HT1080 (cell line): ENCODE measurements around a stretch of chr10.

RAMPAGE:
- cytosol, long total RNA, result no peak
- long total RNA, result no peak
- nucleus, long total RNA, result no peak
Measured at GRCh38 chr10:129605927-129606550, 139.0 kb downstream of the MGMT start.

RAMPAGE:
- cytosol, long total RNA, result no peak
- long total RNA, result no peak
- nucleus, long total RNA, result no peak
Measured at GRCh38 chr10:129962594-129963273, 1.3 kb downstream of the EBF3 start.

RAMPAGE:
- cytosol, long total RNA, result no peak
- long total RNA, result no peak
- nucleus, long total RNA, result no peak
Measured at GRCh38 chr10:129964635-129965810, 949 bp upstream of the EBF3 start.

GRCh38 chr10:129969709-129969938, 5.5 kb upstream of the EBF3 start:
RAMPAGE:
- cytosol, long total RNA, result no peak
- long total RNA, result no peak
- nucleus, long total RNA, result no peak

RAMPAGE:
- cytosol, long total RNA, result no peak
- long total RNA, result no peak
- nucleus, long total RNA, result no peak
Measured at GRCh38 chr10:130137687-130138560, 1.7 kb downstream of the GLRX3 start.

DNA sequence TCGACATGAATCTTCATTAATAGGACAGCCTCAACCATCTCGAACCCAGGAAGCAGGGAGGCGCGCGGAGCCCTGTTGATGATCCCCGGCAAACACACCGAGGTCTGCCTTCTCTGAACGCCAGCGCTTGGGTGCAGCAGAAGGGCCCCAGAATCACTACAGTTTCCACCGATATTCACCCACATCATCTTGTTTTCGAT, 563.6 kb downstream of the TCERG1L start:
RAMPAGE:
- cytosol, long total RNA, result no peak
- long total RNA, result no peak
- nucleus, long total RNA, result no peak

DNA sequence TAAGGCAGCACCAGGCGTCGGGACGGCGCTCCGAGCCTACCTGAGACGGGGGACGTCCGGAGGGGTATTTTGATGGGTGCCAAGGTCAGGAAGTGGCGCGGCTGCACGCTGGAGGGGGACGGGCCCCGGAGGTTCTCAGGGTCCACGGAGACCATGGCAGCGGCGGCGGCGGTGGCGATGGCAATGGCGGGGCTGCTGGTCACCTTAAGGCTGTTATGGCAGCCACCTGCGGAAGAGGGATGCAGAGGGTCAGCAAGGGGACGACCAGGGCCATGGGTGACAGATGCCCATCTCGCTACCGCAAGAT, 51.3 kb downstream of the TCERG1L start:
RAMPAGE:
- cytosol, long total RNA, result no peak
- long total RNA, result no peak
- nucleus, long total RNA, result no peak

RAMPAGE:
- cytosol, long total RNA, result no peak
- long total RNA, result no peak
- nucleus, long total RNA, result no peak
Measured at GRCh38 chr10:131760233-131760566, 140.6 kb upstream of the PPP2R2D start.

DNA sequence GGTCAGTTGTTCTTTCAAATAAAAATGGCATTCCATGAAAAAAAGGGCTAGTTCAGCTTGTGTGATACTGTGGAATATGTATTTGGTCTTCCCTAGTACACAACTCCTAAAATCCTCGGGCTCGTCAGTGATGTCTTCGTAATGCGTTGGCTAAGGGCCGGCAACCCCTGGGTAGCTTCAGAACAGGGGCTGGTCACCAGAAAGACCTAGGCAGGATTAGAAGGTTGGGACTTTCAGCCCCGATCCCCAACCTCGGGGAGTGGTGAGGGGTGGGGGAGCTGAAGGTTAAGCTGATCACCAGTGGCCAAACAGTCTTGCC, 9.7 kb downstream of the PPP2R2D start:
RAMPAGE:
- cytosol, long total RNA, result no peak
- long total RNA, result no peak
- nucleus, long total RNA, result no peak

DNA sequence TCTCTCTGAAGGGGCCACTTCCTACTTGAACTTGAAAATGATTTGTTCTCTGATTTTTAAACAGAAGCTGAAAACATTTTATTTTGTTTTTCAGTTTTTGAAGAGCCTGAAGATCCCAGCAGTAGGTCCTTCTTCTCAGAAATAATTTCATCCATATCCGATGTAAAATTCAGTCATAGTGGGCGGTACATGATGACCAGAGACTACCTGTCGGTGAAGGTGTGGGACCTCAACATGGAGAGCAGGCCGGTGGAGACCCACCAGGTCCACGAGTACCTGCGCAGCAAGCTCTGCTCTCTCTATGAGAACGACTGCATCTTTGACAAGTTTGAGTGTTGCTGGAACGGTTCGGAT, 34.3 kb downstream of the BNIP3 start:
RAMPAGE:
- cytosol, long total RNA, result no peak
- long total RNA, result no peak
- nucleus, long total RNA, result no peak

DNA sequence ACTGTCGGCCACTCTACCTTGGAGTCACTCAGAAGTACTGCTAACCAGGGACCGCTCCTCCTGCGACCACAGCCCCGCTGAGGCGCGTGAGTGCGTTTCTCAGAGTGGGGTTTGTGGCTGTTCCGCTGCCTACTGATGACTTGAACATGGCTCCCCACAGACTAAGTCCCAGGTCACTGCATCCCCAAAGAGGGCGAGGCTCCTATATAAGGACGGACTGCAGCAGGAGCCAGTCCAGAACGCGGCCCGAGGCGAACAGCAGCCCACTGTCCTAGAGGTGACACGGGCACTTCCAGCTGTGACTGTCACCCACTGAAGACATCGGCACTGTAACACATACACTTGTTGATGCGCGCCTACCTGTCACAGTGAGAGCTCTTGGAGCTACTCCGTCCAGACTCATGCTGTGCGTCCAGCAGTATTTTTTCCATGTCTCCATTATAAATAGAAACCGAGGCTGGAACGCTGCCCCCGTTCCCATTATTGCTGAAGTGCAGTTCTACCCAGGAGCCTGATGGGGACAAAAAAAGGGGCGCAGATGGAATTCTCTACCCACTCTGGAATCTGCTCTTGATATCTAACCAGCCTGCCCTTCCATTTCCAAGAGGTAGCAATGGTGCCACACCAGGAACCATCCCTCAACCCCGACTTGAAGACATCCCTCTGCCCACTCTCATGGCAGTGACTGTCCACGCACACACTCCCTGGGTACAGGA, 8.1 kb downstream of the BNIP3 start:
RAMPAGE:
- cytosol, long total RNA, result no peak
- long total RNA, result no peak
- nucleus, long total RNA, result no peak

GRCh38 chr10:132000896-132001595, 19.3 kb upstream of the BNIP3 start:
RAMPAGE:
- cytosol, long total RNA, result no peak
- long total RNA, result no peak
- nucleus, long total RNA, result no peak

DNA sequence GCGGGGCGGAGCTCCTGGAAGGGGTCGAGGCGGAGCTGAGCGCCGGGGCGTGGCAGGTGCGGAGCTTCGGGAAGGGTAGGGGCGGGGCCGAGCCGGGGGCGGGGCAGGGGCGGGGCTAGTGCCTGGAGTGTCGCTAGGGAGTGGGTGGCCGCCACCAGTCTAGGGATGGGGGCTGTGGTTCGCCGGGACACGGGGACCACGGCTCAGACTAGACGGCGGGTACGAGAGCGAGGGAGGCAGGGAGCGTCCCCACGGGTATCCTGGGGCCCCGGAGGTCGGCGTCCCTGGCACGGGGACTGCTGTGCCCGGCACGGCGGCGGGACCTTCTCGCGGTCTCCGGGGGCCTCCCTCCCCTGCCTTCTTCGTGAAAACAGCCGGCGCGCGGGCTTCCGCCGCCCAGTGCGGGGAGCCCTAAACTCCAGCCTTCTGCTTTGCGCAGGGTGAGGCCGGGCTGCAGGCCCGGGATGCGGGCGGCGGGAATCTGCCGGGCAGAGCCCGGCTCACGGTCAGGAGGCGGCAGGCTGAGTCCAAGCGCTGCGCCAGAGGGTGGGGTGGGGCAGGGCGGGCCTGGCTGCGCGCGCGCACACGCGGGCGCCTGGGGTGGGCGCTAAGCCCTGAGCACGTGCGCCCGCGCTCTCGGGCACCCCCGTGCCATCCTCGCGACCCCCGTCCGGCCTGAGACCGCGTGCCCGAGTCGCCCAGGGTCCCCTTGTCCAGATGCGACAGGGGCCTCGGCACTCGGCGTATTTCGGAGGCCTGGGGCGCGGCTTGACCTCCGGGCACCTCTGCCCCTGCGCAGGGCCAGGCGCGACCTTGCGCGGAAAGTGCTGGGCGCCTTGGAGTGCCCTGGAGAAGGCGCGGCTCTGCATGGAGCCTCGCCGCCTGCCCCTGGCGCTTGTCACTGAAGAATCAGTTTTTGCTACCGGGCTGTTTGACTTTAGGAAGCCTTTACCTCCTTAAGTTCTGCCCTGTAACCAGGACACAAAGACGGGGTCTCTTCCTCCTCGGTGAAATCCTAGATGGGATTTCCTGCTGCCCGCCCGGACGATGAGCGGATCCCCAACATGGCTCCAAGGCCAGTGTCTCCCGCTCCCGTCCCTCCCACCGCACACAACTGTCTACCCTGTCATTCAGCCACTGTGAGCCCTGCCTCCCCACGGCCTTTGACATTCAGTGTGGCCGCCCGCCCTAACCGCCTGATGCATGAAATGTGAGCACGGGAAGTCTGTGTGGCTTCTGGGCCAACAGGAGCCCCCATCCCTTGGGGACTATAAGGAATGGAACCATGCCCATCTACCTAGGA, 726 bp upstream of the STK32C start:
RAMPAGE:
- cytosol, long total RNA, result no peak
- long total RNA, result no peak
- nucleus, long total RNA, result no peak

DNA sequence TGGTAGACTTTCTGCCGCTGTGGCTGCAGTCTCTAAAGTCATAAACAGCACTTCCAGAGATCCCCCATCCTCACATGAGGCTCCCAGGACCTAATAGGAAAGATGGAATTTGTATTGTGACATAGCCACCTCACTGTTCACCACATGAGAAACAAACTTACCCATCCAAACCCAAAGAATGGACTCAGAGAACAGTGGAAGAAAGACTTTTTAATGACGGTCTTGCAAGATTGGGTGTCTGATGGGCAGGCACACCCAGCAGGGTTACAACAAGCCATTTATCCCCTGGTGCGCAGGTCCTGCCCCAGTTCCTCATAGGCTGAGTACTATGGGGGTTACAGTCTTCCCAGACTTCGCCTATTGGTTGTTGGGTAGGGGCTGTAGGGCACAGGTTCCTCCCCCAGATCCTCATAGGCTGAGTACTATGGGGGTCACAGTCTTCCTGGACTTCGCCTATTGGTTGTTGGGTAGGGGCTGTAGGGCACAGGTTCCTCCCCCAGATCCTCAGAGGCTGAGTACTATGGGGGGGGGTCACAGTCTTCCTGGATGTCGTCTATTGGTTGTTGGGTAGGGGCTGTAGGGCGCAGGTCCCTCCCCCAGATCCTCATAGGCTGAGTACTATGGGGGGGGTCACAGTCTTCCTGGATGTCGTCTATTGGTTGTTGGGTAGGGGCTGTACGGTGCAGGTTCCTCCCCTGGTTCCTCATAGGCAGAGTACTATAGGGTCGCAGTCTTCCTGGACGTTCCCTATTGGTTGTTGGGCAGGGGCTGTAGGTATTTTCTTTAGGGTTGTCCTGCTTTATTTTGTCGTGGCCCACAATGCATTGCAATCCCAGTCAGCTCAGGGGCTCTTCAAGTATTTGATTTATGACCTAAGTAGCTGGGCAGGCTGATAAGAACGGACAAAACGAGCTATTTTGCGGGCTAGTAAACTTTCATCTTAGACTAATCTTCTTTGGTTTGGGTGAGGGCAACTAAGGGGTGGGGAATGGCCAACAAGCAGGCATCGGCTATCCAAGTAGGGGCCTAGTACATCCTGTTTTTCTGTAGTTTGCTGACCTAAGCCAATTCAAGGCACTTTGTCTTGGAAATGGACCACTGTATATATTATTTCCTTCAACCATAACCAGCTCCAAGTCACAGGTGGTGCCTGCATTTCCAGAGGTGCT, 3.3 kb downstream of the LRRC27 start:
RAMPAGE:
- cytosol, long total RNA, result no peak
- long total RNA, result no peak
- nucleus, long total RNA, result no peak

DNA sequence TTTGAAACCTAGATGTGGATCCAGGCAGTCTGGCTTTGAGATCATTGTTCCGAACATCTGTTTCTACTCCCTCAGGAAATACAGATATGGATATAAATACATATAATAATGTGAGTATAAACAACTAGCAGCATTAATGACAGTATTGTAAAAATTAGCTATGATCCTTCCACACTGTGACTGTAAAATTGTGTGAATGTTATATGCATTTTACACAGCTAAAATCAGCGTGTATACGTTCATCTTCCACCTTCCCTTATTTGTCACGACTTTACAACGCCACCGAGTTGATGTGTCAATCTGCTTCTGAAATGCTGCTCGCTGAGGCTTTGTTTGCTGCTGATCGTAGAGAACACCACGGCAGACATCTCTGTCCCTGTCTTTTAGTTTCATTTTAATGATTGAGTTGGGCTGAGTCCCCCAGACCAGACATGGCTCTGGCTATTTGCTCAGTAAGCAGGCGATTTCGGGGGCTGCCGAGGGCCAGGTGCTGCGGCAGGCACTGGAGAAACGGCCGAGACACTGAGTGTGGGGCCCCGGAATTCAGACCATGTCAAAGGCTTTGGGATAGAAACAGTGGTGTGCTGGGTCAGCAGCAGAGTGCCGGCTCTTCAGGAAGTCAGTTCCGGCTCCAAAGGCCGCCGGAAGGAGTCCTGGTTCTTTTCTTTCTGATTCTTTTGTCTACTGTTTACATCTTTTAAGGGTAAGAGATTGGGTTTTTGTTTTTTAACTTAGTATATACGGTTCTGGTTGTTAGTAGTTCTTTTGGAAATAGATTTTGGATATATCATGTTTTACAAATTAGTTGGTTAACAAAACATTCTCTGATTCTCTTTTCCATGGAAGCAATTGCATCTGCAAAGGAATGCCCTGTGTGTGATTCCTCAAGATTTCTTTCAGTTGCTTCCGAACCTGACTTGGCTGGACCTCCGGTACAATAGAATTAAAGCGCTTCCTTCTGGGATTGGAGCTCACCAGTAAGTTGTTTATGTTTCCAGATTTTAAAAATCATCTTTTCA, 5.0 kb downstream of the LRRC27 start:
RAMPAGE:
- cytosol, long total RNA, result no peak
- long total RNA, result no peak
- nucleus, long total RNA, result no peak

DNA sequence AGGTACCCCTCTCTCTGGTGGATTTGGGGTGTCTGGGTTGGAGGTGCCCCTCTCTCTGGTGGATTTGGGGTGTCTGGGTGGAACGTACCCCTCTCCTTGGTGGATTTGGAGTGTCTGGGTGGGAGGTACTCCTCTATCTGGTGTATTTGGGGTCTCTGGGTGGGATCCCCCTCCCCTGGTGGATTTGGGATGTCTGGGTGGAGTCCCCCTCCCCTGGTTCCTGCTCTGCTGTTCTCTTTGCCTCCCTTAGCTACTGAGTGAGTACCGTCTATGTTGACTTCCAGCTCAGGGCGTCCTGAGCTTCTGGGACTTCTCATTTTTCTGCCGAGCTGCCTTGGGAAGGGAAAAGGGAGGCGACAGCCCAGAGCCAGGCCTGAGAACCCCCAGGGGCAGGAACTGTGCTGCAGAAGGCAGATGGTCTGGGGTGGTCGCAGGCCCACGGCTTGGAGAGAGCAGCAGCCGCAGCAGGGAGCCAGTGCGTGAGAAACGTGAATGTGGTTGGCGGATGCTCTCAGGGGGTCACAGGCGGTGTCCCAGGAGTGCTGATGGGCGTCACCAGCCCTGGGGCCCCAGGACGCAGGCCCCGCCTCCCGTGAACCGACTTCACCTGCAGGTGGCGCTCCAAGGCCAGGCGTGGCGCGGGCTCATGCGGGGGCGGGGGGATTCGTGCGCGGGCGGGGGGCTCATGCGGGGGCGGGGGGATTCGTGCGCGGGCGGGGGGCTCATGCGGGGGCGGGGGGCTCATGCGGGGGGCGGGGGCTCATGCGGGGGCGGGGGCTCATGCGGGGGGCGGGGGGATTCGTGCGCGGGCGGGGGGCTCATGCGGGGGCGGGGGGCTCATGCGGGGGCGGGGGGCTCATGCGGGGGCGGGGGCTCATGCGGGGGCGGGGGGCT, 9.2 kb upstream of the PWWP2B start:
RAMPAGE:
- cytosol, long total RNA, result no peak
- long total RNA, result no peak
- nucleus, long total RNA, result no peak

DNA sequence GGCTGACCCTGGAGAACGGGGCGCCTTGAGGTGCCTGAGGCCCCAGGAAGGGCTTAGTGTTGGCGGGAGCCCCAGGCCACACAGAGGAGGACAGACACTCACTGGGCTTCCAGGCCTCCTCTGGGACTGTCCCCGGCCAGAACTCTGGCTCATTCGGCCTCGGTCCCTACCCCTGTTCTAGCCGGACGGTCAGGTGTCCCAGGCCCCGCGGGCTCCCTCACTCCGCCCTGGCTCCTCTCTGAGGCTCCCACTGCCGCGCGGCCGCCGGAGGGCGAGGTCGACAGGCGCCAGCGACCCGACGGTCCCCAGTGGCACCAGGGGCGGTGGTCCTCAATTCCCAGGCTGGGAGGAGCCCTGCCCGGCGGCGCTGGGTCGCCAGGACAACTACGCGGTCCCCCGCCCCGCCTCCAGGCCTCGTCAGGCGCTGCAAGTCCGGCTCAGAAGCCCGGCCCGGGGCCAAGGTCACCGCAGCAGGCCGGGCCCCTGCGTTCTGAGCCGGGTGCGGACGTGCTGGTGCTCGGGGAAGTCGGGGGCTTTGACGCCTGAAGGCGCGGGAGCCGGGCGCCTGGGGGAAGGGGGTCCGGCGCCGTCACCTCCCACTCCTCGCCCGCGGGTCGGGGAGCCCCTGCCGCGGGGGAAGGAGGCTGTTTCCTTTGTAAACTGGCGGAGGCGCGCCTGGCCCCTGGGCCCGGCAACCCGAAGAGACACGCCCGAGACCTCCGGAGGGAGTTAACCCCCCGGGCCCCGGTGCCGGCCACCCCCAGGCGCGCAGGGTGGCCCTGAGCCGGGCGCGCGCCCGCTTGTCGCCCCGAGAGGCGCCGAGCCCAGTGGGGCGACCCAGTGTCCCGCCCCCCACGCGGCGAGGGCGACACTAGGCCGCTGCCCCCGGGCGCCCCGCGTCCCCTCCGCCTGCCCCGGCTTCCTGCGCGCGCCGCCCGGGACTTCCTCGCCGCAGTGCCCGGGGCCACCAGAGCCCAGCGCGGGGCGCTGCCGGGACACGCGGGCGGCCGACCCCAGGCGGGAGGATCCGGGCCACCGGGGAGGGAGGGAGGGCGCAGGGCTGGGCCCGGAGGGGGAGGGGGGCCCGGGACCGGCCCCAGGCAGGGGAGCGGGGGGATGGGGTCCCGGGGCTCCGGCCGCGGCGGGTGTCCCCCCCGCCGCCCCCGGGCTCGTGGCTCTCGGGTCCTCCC, 895 bp upstream of the PWWP2B start:
RAMPAGE:
- cytosol, long total RNA, result no peak
- long total RNA, result no peak
- nucleus, long total RNA, result no peak

GRCh38 chr10:132397975-132398992, 1.3 kb downstream of the PWWP2B start:
RAMPAGE:
- cytosol, long total RNA, result no peak
- long total RNA, result no peak
- nucleus, long total RNA, result no peak

GRCh38 chr10:132408781-132409528, 12.0 kb downstream of the PWWP2B start:
RAMPAGE:
- cytosol, long total RNA, result no peak
- long total RNA, result no peak
- nucleus, long total RNA, result no peak

RAMPAGE:
- cytosol, long total RNA, result no peak
- long total RNA, result no peak
- nucleus, long total RNA, result no peak
Measured at GRCh38 chr10:132409660-132410275, 12.8 kb downstream of the PWWP2B start.